ENCODE measurements around the gene OGDHL.

DNA sequence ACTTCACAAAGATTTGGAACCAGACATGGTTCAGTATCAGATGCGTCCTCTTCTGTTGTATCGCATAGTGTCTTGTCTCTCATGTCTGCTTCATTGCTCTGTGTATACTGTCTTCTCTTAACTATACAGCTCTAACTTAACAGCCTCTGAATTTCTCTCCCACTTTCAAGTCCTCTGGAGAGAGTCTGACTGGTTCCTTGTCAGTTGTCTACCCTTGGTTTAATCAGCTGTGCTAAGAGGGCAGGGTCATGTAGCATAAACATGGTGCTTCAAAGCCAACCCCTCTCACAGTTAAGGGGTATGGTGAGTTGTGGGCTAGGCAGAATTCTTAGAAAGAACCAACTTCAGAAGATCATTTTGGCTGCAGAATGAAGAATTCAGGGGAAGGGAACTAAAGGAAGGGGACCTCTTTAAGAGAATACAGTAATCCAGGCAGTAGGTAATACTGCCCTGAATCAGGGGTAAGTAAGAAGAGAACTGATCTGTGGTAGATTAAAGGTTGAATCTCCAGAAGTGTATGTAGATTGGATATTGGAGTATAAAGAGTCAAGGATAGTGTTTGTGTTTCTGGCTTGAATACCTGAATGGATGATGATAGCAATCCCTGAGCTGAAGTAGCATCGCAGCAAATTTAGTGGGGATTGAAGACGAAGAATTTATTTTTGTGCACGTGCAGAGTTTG lies 62.5 kb downstream of the MAPK8 start:
- RRBS = no CpG with 5 or more reads among the region's 5 CpGs

GRCh38 chr10:49094906-49095268 lies 20.4 kb downstream of the VSTM4 start:
- RRBS = no CpG with 5 or more reads among the region's 5 CpGs

DNA sequence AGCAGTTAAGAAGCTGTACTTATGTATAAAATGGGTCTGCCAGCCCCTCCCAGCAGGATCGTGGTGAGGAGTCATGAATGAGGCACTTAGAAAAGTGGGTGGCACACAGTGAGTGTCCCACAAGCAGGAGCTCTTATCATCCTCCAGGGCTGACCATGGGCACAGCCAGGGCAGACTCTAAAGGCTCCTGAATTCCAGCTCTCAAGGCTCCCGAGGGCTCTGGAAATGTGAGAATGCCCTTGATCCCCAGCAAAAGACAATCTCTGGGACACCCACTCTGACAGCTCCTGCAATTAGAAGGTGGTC lies 1.6 kb downstream of the VSTM4 start:
- RRBS = no CpG with 5 or more reads among the region's 2 CpGs

GRCh38 chr10:49177093-49177840 lies 10.9 kb downstream of the TMEM273 start:
- RRBS = no CpG with 5 or more reads among the region's 8 CpGs

DNA sequence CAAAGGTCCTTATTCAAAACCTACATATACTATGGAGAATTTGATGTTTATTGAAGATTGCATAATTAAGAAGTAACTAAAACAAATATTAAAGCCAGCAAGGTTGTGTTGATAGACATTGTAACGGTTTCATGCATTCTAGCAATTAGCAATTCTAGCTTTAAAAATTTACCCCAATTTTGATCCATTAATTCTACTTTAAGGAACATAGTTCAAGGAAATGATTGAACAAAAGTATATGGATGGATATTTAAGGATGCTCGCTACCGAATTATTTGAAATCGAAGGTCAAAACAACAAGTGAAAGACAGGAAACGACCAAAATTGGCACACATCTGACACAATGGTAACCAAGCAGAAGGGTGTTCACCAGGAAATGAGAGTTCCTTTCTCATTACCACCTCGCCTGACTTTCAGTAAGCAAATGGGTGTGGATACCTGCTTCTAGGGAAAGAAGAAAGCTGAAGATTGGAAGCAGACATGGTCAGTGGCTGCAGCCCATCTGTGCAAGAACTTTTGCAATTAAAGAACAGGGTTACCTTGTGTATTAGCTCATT lies 5.9 kb upstream of the TMEM273 start:
- RRBS = no CpG with 5 or more reads among the region's 6 CpGs

GRCh38 chr10:49761380-49762501 lies at the start of gene OGDHL:
OGDHL (minus strand) TSS chr10:49762323.
- RRBS = 2% methylated on average over 22 of the region's 92 CpGs

GRCh38 chr10:50331731-50332778 lies 80.7 kb upstream of the ASAH2 start:
- RRBS = no CpG with 5 or more reads among the region's 6 CpGs

DNA sequence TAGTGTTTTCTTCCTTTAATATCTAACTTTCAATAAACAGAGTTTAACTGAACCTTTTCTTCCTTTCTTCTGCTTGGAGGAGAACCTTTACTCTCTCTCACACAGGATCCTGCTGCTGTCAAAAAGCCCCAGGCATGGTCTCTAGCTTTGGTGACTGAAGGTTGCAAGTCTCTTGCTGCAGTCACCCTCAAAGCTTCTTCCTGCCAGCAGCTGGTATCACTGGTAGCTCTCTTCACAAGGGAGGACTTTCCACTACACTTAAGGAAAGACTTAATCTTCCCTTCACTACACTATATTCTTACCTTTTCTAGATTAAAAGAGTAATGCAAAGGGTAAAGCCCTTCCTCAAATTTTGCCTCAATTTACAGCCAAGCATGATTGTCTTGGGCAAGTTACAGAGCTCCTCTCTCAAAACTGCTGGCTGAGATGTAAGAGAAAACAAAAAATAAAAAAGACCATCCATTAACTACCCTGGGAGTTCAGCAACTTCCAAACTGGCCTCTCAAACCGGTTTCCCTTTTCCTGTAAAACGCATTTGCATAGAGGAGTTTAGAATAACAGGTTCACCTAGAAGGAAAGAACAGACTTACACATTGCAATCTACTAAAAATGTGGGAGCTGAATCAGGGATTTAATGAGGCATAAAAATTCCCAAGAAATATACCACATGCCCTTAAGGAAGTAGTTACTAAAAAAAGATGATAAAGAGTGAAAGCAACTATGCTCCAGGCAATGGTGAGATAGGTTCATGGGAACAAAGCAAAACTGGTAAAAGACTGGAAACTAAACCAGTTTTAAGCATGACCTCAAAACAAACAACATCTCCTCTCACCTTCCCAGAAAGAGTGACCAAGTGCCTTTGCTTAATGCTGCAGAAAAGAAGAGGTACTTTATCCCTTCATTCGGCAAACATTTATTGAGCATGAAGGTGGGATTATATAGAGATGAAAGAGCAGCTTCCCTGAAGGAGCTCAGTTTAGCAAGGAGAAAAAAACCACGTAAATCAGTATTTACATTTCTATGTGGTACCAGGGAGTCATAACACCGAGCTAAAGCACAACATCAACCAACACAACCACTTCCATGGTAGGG lies 153.0 kb downstream of the SGMS1 start:
- RRBS = no CpG with 5 or more reads among the region's 5 CpGs

DNA sequence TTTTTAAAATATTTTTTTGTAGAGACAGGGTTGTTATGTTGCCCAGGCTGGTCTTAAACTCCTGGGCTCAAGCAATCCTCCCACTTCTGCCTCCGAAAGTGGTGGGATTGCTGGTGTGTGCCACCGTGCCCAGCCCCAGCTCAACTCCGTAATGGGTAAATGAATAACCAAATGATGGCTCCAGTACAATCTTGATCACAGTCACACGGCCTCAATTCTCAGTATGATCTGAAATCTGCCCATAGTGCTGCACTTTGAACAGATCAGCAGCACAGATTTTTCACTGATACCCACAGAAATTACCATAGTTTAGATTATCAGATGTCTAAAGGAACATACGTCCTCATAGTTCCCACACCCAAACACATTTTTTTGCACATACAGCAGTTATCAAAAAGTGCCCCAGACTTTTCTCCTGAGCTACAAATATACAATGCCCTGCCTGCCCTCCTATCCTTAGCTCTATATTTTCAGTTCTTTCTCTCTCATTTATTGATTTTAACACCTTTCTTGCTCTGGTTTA lies 25.0 kb upstream of the SGMS1 start:
- RRBS = no CpG with 5 or more reads among the region's 5 CpGs

DNA sequence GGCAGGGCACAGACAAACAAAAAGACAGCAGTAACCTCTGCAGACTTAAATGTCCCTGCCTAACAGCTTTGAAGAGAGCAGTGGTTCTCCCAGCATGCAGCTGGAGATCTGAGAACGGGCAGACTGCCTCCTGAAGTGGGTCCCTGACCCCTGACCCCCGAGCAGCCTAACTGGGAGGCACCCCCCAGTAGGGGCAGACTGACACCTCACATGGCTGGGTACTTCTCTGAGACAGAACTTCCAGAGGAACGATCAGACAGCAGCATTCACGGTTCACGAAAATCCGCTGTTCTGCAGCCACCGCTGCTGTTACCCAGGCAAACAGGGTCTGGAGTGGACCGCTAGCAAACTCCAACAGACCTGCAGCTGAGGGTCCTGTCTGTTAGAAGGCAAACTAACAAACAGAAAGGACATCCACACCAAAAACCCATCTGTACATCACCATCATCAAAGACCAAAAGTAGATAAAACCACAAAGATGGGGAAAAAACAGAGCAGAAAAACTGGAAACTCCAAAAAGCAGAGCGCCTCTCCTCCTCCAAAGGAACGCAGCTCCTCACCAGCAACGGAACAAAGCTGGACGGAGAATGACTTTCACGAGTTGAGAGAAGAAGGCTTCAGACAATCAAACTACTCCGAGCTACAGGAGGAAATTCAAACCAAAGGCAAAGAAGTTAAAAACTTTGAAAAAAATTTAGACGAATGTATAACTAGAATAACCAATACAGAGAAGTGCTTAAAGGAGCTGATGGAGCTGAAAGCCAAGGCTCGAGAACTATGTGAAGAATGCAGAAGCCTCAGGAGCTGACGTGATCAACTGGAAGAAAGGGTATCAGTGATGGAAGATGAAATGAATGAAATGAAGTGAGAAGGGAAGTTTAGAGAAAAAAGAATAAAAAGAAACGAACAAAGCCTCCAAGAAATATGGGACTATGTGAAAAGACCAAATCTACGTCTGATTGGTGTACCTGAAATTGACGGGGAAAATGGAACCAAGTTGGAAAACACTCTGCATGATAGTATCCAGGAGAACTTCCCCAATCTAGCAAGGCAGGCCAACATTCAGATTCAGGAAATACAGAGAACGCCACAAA lies 90.0 kb downstream of the PRKG1 start:
- RRBS = no CpG with 5 or more reads among the region's 21 CpGs

DNA sequence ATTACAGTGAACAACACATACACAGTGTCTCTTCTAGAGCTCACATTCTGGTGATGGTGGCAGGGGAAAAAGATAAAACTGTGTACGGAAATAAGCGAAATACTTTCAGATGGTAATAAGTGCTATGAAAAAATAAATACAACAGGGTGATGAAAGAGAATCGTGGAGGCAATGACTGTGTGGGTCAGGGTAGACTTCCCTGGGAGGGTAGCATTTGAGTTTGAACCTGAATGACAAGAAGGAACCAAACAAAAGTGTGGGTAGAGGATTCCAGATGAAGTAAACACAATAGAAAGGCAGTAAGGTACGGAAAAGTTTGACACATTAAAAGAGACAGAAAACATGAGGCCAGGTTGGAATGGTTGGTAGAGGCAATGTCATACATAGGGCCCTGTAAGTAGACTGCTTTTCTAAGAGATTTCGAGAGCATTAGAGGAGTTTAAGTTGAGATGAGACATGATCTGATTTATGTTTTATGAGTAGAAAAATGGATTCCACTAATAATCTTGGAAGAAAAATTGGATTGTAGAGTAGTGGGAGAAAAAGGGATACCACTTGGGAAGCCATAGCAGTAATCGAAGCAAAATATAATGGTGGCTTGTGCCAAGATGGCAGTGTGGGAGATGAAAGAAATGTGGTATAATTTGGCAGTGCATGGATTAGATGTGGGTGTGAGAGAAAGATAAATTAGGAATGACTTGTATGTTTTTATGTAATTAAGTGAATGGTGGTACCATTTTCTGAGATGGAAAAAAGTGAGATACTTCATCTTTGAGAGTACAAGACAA lies 92.9 kb downstream of the PRKG1 start:
- RRBS = no CpG with 5 or more reads among the region's 6 CpGs

- RRBS = no CpG with 5 or more reads among the region's 3 CpGs
Observed at GRCh38 chr10:51242464-51243342, 168.4 kb downstream of the PRKG1 start.

DNA sequence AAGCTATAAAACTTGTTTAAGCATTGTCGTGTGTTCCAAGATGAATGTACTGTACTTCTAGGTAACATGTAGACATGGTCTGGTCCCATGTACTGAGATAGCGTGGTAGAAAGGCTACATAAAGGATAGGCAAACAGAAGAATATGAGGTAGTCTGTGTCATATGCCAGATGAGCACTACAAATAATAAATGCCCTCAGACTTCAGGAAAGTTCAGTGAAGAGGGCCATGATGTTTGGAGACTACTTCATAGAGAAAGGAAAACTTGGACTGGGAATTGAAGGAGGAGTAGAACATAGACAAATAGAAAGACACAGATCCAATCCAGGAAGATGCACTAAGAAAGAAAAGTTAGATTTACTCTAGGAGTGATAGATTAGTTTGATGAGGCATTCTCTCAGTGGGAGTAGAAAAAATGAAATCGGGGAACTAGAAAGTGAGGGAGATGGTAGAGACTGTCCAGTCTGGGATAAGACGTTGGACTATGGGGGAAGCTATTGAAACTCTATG lies 182.1 kb downstream of the PRKG1 start:
- RRBS = no CpG with 5 or more reads among the region's 4 CpGs

GRCh38 chr10:51405497-51406174 lies 293.8 kb downstream of the CSTF2T start:
- RRBS = no CpG with 5 or more reads among the region's 11 CpGs

- RRBS = no CpG with 5 or more reads among the region's 5 CpGs
Observed at GRCh38 chr10:51606642-51607244, 92.7 kb downstream of the CSTF2T start.

DNA sequence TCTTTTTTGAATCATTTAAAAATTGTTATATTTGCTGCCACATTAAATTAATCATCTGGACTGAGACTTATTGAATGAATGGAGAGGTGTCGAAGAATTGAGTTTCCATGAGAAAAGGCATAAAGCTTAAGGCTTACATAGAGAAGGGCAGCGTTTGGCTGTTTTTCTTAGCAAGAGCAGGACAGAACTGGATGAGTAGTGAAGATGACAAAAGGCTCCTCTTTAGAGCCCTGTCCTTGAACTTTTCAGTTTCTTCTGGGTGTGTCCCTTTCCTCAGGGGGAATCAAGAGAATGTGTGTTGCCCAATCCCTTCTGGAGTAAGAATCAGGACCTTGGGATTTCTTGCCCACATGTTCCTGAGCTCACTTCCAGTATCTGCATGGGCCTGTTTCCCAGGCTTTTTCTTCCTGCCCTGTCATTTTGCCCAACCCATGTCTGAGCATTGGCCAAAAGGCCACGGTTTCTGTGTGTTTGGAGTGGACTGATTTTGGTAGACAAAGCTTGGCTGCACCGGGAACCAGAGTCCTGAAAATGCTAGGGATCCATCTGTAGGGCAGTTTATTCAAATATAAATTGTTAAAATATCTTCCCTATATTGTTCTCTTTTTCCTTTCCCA lies 195.8 kb upstream of the CSTF2T start:
- RRBS = no CpG with 5 or more reads among the region's 4 CpGs

GRCh38 chr10:52127969-52128649 lies 186.0 kb upstream of the DKK1 start:
- RRBS = no CpG with 5 or more reads among the region's 8 CpGs

DNA sequence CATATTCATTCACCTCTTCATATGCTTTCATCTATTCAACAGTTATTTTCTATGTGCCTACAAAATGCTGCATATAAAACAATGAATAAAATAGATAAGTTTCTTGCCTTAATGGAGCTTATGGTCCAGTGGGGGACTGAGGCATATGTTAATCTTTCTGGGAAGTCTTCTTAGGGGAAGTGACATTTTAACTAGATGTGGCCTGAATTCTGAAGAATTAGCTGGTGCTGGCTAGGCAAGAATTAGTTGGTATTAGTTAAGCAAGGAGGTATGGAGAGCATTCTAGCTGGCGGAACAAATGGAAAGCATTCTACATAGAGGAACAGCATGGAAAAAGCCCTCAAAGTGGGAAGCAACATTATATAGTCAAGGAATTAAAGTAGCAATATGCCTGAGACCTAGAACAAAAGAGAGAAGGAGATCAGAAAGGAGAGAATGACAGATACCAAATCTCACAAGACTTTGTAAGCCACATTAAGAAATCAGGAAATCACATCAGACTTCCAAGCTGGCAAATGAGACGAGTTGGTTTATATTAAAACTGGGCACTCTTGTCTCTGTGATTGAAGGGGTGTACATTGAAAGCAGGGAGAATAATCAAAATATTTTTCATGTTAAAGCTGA lies 145.9 kb upstream of the DKK1 start:
- RRBS = no CpG with 5 or more reads among the region's 2 CpGs

- RRBS = no CpG with 5 or more reads among the region's 4 CpGs
Observed at GRCh38 chr10:52454949-52455691, 141.0 kb downstream of the DKK1 start.

DNA sequence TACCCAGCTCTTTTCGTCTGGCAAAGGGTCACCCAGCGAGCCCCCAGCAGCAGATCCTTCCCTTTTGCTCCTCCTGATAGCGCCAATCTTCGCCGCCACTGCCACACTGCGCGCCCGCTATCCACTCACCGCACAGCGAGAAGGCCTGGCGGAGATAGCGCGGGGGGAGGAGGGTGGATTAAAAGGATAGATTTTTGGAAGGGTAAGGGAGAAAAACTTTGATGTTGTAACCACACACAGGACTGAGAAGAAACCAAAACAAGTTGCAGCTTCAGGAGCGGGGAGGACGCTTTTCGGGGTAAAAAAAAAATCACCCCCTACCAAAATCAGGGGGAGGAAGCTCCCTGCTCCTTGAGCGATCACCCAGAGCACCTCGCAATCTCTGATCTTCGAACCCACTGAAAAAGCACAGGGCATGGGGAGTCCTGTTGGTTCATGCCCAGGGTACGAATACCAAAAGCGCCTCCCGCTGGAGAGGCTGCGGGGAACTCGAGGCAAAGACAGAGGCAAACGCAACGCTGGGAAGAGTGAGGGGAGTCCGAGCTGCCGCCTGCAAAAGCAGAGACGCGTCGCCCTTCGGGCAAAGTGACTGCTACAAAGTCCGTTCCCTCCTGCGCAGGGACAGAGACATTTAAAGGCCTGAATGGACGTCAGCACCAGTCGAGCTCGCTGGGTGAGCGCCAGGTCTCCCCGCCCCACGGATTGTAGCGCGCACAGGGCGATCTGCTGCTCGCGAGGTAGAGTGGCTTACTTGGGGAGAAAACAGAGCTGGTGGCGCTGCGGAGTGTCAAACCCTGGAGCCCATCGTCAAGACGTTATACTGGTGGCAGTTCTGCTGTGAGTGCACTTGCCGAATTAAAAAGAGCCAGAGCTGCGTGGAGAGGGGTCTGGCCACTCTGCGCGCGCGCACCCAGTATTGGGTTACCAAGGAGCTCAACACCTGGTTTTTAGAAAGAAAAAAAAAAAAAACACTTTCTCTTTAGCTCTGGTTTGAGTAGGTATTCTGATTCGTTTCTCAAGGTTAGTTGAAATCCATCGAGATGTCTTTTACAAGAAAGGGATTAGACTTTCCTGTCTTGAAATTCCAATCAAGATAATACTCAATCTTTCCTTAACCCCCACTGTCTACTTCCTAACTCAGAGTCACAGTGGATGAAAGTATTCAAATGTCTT lies 732.8 kb downstream of the ZWINT start:
- RRBS = no CpG with 5 or more reads among the region's 57 CpGs